REH cell (cell line): ENCODE data around the genes TNKS2, BTAF1 and CYP2C8.

DNA sequence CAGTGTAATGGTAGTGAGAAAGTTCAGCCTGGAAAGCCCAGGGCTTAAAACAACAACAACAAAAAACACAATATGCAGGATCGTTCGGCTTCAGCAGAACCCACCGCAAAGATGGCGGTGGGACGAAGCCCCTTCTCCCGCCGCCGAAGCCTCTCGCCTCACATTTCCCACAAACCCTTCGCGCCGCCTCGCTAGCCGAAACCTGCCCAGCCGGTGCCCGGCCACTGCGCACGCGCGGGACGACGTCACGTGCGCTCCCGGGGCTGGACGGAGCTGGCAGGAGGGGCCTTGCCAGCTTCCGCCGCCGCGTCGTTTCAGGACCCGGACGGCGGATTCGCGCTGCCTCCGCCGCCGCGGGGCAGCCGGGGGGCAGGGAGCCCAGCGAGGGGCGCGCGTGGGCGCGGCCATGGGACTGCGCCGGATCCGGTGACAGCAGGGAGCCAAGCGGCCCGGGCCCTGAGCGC lies at the start of gene TNKS2:
TSS of gene TNKS2 (plus strand) at position 294 of the 464 bp plus-strand sequence.
- PRO-cap, result bidirectional peak, plus-strand start at position 224 of the sequence, minus-strand start at position 124 of the sequence; bidirectional peak, plus-strand start at position 317 of the sequence, minus-strand start at position 315 of the sequence

DNA sequence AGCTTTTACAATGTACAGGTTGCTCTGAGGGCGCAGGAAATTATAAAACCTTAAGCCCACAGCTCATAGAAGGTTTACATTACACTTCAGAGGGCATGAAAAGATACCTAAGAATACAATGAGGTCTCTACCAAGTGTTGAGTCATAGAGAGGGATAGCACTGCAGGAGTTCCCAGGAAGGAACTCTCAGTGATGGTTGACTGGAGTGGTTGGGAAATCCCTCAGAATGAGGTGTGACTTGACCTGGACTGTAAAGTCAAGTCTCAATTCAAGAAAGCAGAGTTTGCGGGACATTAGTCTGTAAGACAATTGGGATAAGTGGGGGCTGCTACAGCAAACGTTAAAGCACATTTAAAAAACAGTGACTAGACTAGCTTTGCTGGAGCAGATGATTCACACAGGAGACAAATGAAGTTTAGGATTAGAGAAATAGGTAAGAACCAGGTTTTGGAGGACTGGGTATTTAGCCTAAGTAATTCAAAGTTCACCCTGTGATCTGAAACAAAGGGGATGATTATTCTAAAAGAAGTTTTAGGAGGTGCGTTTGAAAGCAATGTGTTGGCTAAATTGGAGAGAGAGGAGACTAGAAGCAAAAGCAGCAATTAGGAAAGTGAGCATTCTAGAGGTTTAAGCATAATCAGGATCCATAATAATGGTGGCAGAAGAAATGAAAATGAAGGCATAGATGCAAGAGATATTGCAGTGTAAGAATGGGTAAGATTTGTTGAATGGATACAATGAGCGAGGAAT lies 22.1 kb downstream of the TNKS2 start:
- PRO-cap, result no peak

GRCh38 chr10:91886870-91887742 lies 22.2 kb downstream of the FGFBP3 start:
- PRO-cap, result no peak

DNA sequence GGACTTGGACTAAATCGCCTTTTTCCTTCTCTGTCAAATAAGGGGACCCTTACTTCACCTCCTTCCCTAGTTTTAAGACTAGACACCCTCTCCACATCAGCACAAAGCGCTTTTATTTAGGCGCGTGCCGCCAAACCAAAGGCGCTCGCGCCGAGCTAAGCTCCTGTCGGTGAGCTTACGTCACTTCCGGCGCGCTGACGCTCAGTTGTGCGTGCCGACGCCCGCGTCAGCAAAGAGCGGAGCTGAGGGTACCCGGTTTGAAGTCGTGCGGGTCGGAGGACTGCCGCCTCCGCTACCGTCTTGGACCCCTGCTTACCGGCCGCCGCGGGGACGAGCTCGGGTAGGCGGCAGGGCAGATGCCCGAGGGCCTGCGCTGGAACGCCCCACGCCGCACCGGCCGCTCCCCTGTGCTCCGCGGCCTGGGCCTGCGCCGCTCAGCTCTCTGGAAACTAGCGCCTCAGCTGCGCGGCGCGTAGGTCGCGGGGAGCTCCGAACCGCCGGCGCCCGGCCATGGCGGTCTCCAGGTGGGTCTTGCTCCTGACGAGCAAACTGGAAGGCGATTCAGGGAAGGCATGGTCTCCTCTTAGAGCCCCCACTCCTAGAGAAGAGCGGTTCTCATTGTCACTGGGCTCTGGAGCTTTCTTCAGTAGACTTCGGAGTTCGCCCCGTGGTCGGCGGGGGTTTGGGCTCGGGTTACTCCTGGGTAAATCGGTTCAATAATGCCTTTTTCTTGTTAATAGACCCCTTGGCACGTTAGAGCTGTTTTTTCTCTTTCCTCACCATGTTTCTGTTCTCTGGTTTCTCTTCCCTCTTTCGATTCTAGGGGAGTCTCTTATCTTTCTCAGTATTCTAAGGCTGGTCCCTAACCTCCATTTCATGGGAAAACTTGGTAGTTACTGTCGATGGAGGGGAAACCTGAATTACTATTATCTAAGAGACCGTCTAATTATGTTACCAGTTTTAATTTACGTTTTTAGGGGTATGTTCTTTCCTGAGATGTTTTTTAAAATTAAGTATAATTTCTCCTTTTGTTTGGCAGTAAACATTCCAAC lies at the start of gene BTAF1:
TSS of gene BTAF1 (plus strand) at position 204 of the 1,052 bp plus-strand sequence.
- PRO-cap, result bidirectional peak, plus-strand start at position 232 of the sequence, minus-strand start at position 137 of the sequence; bidirectional peak, plus-strand start at position 475 of the sequence, minus-strand start at position 451 of the sequence

- PRO-cap, result no peak
Observed at GRCh38 chr10:91942327-91942744, 18.8 kb downstream of the BTAF1 start.

DNA sequence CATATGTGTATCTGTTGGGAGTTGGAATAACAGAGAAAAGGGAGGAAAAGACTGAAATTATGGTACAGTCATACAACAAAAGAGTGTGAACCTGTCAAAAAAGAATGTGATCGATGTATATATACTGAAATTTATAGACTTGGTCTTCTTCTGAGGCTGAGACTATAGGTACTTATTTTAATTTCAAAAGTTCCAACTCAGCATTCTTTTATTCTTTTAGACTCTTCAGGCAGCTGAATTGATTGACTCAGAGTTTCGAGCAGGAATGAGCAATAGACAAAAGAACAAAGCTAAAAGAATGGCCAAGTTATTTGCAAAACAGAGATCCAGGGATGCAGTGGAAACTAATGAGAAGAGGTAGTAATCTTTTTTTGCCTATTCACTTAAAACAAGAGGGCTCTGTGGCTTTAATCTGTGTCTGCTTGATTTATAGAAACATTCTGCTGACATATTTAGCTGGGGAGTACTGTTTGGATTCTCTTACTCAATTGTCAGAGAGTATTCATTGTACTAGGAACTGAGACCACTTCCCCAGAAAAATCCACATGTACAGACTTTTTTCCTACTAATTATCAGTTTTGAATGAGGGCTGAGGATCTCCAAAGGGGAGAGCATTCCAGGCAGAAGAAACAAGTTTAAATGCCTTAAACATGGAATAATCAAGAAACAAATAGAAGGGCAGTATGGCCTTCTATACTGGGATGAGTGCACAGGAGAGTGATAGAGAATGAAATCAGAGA lies 30.1 kb downstream of the BTAF1 start:
- PRO-cap, result no peak

GRCh38 chr10:91954988-91956079 lies 31.8 kb downstream of the BTAF1 start:
- PRO-cap, result no peak

DNA sequence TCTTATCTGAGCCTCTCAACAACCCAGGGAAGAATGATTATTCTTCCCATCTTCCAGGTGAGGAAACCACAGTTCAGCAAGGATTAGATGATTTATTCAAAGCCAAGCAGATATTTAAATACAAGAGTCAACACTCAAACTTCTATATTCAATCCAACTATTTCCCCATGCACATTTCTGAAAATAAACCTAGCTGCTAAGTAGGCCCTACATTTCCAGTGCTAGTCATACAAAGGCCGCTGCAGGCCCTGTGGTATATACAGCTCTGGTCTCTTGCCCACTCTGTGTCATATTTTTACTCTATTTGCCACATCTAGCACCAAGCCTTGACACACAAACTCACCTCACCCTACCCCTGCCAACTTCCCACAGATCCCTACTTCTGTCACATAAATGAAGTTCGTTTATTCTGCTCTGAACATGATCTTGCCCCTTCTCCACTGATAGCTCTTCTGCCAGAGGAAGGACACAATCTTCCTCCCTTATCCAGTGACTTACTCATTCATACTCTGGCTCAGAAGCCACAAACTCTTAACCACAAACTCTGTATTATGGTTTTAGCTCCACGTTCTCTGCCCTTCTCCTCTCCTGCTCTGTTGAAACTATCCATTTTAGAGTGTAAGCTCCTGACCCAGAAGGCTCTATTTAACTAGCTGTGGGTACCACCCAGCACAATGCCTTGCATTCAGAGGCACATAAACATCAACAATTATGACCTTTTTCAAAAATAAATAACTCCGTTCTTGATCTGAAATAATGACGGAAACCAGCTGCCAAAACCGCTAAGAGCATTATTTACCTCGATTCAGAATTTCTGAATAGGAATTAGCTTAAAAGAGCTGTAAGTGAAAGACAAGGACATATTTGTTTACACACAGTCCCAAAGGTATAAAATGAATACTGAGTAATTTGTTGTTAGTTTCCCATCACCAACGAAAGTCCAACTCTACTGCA lies 180.6 kb downstream of the CPEB3 start:
- PRO-cap, result no peak

DNA sequence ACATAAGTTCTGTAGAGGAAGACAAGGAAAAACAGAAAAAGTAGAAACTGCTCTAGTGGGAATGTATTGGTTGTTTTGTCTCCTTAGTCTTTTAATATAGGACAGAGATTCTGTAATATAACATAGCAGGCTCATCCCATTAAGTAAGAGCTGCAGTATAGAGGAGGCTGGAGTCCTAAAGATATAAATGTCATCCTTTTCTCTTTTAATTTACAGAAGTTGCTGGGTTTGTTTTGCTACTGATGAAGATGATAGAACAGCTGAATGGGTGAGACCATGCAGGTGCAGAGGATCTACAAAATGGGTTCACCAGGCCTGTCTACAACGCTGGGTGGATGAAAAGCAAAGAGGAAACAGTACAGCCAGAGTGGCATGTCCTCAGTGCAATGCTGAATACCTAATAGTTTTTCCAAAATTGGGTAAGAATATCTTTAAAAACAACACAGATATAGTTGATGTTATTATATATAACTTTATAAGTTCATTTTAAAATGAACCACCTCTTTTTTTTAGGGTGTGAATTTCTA lies 20.0 kb downstream of the MARCHF5 start:
- PRO-cap, result no peak

DNA sequence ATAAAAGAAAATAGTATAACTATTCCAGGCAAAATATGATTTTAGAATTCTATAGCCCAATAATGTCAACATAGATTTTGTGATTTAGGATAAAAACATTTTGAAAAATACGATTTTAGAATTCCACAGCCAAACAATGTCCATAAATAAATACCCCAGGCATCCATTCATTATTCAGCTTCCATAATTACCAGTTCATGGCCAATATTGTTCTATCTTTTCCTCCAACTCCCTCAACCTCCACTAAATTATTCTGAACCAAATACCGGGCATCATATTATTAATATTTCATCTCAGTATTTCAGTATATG lies 6.6 kb upstream of the IDE start:
- PRO-cap, result no peak

DNA sequence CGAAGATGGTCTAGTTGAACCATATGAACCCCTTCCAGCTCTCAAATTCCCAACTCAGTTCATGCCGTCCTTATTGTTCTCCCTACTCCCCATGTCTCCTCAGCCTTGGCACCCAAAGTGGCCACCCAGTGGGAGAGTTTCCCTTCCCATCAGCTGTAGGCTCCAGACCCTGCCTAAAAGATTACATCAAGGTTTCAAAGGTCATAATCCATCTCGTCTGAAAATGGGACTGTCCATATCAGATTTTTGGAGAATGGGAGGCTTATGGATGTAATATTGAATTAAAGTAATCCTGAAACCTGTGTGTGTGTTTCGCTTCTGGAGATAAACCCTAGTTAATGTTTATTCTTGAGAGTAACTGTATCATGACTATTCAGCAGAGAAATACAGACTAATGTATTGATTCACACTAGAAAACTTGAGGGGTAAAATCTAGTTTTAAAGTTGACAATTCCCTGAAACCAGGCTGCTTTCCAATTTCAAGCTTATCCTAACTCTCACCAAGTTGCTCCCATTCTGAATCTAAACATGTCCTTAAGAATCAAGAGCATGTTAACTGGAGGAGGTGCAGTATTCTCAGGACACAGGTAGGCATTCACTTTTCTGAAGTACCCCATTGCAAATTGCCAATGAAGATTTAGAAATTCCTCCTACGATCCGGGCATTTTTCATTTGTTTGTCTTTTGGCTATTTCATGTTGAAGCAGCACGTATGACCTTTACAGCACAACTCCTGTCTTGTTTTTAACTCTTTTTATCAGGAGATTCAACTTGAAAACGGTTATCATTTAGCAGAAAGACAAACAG lies 7.5 kb downstream of the HHEX start:
- PRO-cap, result no peak

DNA sequence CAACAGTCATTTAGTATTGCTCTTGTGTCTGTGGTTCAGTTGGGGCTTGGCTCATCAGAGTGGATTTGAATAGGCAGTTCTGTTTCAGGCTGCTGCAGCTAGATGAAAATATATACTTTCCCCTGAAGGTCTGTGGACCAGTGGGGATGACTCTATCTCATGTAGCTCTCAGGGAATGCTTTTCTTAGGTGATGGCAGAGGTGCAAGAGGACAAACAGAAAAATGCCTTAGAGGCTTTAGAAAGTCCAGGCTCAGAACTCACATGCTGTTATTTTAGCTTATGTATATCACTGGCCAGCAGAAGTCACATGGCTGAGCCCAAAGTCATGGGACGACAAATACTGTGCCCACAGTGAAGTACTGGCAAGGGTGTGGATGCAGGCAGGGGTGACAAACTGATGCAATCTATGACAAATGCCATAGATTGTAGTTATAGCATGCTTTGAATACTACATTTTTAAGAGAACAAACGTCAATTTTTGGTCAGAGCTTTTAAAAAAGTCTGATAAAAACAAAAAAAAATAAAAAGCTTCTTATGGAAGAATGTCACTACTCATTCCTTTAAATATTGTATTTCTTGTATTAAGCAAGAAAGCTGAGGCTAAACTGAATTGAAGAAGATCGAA lies 15.0 kb upstream of the EXOC6 start:
- PRO-cap, result no peak

DNA sequence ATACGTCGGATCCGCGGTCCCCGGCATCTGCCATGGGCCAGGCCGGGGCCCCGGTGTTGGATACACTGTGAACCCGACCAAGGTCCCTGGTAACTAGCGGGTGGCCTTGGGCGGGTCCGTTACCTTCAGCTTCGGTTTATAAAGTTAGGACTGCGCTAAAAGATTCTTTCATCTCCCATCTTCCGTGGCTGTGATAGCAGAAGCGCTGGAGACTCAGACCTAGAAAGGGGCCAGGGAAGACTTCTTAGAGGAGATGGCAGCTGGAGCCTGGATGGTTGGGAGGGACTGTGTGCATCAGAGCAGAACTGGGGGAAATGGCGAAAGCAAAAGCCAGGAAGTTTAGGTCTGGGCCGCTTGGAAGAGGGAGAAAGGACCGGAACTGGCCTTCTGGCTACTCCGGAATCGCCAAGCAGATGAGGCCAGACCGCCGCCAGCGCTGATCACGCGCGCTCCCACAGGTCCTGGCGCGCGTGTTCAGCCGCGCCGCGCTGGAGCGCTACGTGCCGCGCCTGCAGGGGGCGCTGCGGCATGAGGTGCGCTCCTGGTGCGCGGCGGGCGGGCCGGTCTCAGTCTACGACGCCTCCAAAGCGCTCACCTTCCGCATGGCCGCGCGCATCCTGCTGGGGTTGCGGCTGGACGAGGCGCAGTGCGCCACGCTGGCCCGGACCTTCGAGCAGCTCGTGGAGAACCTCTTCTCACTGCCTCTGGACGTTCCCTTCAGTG lies 1.8 kb downstream of the CYP26C1 start:
- PRO-cap, result no peak

DNA sequence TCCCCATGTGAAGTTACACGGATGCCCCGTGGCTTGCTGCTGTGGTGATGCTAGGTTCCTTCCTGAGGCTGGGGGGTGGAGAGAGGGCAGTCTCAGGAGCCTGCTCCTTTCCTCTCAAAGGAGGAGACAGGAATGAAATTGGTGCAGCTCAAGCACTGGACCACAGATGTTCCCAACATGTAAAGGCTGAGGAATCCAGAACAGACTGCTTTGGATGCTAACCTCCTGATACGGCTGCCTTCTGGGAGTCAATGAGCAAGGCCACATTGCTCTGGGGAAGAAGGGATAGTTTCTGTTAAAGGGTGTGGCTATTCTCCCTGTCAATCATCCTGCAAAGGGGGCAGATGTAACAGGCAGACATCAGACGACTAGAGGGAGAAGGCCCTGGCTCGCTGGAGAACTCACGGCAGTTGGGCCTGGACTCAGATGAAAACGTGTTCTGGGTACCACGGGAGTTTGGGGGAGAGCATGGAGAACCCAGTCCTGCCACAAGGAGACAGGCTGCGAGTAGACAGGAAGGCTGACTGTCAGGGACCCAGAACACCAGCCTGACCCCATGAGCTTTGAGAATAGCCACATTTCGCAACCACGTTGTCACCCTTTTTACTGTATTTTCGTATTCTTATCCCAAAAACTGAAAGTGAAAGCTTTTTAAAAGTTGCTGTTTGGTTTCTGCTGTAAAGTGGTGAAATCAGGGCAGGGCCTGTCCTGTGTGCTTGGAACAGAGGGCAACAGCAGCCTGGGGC lies 95.5 kb downstream of the MYOF start:
- PRO-cap, result bidirectional peak, plus-strand start at position 356 of the sequence, minus-strand start at position 294 of the sequence; bidirectional peak, plus-strand start at position 688 of the sequence, minus-strand start at position 605 of the sequence

- PRO-cap, result no peak
Observed at GRCh38 chr10:93421100-93421981, 60.8 kb downstream of the MYOF start.

DNA sequence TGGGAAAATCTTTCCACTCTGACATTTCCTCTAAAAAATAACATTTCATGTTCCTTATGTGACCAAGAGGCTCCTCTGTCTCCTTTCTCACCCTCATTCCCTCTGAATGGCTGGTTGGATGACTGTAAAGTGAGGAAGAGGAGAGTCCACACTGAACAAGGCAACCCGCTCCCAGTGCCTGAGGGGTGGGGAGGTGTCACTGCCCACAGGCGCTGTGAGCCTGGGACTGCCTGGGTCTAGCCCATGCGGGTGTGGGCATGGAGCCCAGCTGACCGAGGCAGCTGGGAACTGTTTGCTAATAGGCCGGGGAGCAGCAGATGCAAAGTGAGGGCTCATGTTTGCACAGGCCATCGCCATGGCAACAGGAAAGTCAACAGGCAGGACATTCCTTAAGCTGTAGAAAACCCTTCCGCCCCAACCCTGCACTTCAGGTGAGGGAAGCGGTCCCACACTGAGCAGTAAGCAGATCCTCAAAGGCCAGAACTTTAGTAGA lies 36.6 kb downstream of the MYOF start:
- PRO-cap, result no peak

DNA sequence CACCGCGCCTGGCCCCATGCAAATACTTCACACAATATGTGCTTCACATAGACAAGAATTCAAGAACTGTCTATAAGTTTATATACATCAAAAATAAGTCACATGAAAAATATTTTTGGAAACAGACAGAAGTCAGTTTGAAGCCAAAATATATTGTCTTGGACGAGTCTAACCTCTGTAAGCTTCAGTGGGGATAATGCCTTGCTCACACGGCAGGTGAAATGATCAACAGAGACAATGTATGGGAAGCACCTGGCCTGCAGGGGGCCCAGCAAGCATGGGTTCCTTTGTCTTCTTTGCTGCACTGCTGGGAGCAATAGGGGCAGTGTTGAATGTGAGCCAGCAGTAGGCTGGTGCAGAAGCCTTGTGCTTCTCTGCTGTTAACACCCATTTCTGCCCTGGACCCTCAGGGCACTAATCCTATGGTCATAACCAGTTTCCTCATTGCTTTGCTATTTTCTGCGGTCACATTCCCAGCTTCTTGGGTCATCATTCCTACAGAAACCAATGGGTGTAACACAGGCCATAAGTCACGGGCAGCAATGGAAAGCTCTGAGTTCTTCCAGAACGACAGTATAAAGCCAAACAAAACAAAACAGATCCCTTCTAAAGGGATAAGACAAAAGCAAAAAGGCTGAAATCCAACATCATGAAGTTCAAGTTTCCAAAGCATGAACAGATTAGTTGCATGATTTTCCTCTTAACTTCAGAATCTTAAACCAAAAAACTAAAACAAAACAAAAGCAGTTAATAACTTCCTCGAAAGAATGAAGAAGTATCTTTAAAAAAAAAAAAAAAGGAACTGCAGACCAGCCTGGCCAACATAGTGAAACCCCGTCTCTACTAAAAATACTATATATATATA lies 10.8 kb upstream of the LGI1 start:
- PRO-cap, result no peak

DNA sequence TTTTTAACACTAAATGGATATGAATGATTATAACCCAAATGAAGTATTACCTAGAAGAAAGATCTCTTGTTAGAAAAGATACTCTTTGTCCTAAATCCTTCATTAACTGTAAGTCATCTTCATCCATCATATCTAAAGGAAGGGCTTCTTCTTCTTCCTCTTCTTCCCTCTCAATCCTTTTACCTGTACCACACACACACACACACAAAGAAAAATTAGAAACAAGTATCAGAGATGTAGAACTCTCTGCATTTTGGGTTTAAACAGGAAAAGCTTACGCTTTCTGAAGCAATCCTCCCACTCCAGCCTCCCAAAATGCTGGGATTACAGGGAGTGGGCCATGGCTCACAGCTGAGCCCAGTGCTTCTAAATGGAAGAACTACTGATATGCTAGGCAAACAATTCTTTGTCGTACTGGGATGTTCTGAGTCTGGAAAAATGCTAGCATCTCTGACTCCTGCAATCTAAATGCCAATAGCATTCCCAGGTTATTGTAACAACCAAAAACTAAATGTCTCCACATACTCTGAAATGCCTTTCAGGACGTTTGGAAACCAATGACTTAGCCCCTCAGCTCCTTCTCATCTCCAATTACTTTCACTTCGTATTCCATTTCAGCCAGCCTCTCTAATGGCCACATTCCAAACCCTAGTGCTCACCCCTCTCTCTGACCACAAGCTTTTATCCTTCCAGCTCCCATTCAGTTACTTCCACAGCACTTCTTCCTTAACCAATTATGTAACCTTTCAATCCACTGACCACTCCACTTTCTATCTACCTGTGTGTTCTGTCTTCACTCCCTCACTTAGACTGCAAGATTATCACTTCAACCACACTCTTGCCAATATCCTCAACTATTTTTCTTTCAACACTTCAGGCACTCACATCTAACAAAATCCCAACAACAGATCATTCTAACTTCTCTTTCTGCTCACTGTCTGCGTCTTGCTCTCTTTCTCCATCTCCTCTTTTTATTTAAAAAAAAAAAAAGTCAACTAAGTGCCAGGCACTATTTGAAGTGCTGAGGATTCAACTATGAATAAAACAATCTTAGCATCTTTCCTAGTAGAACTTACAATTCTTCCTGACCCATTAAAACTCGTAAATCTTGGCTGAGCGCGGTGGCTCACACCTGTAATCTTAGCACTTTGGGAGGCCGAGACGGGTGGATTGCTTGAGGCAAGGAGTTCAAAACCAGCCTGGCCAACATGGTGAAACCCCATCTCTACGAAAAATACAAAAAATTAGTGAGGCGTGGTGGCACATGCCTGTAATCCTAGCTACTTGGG lies 4.3 kb downstream of the NOC3L start:
- PRO-cap, result no peak

GRCh38 chr10:94936872-94937307 lies 1.6 kb upstream of the CYP2C9 start:
- PRO-cap, result no peak

DNA sequence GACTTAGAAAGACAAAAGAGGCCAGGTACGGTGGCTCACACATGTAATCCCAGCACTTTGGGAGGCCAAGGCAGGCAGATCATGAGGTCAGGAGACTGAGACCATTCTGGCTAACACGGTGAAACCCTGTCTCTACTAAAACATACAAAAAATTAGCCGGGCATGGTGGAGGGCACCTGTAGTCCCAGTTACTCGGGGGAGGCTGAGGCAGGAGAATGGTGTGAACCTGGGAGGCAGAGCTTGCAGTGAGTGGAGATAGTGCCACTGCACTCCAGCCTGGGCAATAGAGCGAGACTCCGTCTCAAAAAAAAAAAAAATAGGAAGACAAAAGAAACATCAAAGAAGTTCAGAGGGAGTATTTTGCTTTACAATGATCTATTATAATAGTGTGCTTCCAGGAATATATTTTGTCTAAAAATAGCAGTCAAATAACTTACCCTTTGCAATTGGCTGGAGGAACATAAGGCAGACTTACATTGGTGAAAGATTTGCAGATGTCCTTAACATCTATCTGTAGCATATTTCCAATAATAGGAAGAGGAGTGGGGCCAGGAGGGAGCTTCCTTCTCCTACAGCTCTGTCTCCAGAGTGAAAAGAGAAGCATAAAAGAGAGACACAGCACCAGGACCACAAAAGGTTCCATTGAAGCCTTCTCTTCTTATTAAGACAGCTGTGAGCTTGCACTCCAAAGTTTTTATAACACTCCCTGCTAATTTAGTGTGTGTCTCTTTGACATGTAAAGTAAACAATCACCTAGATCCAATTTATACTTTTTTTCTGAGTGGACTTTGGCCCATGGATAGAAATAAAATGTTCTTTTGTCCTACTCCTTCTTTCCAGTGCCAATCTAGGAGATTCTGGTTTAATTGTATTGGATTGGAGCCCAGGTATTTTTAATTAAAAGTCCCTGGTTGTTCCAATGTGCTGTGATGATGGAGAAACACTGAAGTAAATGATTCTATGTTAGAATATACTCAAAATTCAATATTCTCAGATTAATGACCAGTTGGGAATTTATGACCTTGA lies at the start of gene CYP2C8:
TSS of gene CYP2C8 (minus strand) at position 738 of the 1,026 bp plus-strand sequence.
- PRO-cap, result no peak